PFSK-1 (cell line): ENCODE measurements around a stretch of chr1.

- RRBS = no CpG with 5 or more reads among the region's 12 CpGs
Observed at GRCh38 chr1:244214194-244214712, 138.2 kb upstream of the C1orf100 start.

DNA sequence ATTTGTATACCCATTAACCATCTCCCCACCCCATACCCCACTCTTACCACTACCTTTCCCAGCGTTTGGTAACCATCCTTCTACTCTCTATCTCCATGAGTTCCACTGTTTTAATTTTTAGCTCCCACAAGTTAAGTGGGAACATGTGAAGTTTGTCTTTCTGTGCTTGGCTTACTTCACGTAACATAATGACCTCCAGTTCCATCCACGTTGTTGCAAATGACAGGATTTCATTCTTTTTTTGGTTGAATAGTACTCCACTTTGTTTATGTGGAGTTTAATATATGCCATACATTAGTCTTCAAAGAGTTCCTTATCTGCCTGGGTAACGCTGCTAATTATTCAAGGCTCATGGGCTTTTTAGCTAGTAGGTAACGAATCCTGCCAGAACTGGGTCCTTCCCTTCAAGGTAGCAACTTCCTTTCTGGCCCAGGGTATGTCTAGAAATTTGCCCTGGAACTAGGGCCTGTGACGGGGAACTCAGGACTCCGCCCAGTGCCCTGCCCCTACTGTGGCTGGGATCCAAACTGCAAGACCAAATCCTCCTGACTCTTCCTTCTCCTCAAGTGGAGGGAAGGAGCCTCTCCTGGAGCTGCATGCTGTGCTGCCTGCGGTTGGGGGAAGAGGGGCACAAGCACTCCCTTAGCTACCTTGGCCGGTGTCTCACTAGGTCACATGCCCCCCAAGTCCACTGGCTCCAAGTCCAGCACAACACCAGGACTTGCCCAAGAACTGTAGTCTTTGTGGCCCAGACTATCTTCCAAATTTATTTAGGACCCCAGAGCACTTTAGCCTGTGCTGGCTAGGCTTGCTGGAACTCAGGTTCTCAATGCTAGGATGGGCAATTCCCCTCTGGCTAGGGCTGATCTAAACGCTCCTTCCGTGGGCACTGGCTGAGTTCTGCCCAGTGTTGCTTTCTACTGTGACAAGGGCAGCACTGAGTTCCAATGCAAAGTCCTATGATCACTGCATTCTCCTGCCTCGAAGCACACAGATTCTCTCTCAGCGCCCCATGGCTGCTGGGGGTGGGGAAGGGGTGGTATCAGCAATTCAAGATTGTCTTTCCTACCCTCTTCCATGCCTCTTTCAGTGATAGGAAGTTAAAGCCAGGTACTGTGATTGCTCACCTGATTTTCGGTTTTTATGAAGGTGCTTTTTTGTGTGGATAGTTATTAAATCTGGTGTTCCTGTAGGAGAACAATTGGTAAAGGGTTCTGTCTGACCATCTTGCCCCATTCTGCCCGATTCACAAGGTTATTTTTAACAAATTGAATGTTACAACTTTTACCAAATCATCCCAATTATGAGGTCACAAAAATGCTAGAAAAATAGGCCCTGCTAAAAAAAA, 12.2 kb downstream of the ADSS2 start:
- RRBS = no CpG with 5 or more reads among the region's 15 CpGs

GRCh38 chr1:244655167-244656335, 2.6 kb downstream of the DESI2 start:
- RRBS = no CpG with 5 or more reads among the region's 6 CpGs

DNA sequence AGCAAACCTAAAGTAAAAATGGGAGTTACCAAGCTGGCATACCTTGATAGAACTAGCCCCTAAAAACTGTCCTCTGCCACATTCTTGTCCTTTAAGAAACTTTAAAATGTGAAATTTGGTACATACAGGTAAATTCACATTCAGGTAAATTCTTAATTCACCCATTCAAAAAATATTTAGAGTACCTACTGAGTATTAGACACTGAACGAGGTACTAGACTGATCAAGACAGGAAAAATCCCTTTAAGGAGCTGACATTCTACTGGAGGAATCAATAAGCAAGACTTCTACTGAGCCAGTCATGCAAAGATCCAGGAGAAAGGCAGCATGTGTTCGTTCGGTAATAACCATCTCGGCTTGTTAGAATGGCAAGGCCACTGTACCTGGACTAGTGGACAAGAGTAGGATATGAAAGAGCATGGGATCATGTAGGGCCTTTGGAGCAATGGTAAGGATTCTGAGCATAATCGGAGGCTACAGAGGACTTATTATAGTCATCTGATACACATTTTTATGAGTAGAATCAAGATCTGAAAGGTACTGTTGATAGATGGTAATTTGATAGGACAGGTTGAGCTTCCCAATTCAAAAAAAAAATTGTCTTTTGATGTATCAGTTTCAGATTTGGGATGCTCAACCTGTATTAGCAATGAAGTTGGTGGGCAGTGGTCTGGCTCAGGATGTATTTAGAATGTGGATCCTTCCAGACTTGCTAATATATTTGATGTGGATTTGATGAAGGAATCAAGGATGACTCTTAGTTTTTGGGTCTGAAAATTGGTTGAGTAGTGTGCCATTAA, 2.2 kb downstream of the COX20 start:
- RRBS = no CpG with 5 or more reads among the region's 5 CpGs

- RRBS = no CpG with 5 or more reads among the region's 1 CpG
Observed at GRCh38 chr1:244852767-244853132, 11.6 kb downstream of the HNRNPU start.

- RRBS = no CpG with 5 or more reads among the region's 9 CpGs
Observed at GRCh38 chr1:245045231-245046159, 76.0 kb downstream of the EFCAB2 start.

DNA sequence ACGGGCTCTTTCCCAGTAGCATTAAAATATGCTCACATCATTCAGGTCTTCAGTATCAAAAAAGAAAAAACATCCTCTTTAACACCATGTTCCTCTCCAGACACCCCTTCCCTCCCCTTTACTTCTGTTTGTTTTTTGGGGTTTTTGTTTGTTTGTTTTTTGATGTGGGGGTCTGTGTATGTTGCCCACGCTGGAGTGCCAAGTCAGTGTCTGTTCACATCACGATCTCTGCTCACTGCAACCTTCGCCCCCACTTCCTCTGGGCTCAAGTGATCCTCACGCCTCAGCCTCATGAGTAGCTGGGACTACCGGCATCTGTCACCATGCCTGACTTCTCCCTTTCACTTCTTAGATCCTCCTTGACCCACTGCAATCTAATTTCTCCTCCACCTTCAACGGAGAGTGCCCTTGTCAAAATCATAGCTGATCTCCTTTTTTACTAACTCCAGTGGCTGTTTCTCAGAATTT, 84.6 kb downstream of the EFCAB2 start:
- RRBS = no CpG with 5 or more reads among the region's 7 CpGs

DNA sequence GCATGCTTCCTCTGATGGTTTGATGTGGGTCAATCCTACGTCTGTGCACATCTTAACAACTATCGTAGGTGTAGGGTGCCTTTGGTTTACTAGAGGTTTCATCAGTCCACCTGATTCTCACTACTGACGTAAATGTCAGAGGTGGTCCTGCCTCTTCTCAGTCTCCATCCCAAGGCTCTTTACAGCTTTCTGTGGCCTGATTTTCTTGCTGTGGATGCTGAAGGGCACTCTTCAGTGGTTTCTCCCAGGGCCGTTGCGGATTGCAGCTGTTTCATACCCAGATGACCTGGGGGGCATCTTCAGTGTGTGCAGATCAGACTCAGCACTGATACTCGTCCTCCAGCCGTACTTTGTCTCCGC, 406.9 kb downstream of the KIF26B start:
- RRBS = no CpG with 5 or more reads among the region's 8 CpGs

GRCh38 chr1:245917748-245918557, 589.1 kb downstream of the SMYD3 start:
- RRBS = no CpG with 5 or more reads among the region's 8 CpGs

- RRBS = no CpG with 5 or more reads among the region's 13 CpGs
Observed at GRCh38 chr1:246064190-246065268, 442.6 kb downstream of the SMYD3 start.

- RRBS = no CpG with 5 or more reads among the region's 7 CpGs
Observed at GRCh38 chr1:246085642-246086470, 421.2 kb downstream of the SMYD3 start.

GRCh38 chr1:246120485-246121237, 386.4 kb downstream of the SMYD3 start:
- RRBS = no CpG with 5 or more reads among the region's 4 CpGs

- RRBS = no CpG with 5 or more reads among the region's 7 CpGs
Observed at GRCh38 chr1:246166233-246166811, 340.8 kb downstream of the SMYD3 start.

- RRBS = no CpG with 5 or more reads among the region's 4 CpGs
Observed at GRCh38 chr1:246242043-246242630, 264.9 kb downstream of the SMYD3 start.

DNA sequence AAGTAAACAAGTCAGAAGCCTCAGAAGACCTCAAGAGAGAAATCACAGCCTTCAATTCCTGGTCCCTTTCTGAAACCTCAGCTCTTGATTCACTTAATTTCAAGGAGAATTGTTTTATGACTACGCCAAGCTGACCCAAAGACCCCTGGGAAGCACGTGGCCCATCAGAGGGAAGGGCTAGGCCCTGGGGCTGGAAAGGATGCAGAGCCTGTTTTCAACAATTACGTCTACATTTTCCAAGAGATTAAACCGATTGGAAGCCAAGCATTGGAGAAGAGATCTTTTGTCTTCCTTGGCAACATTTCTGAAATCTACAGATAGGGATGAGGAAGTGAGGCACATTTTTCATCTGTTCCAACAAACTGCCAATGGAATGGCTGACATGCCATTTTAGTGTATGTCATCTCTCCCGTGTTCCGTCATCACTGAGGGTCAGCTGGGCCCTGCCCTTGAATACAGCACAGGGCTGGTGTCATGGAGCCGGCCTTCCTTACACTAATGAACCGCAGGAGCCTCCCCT, 41.9 kb upstream of the SCCPDH start:
- RRBS = no CpG with 5 or more reads among the region's 8 CpGs

GRCh38 chr1:246726805-246727328, 2.7 kb downstream of the SCCPDH start:
- RRBS = no CpG with 5 or more reads among the region's 5 CpGs

DNA sequence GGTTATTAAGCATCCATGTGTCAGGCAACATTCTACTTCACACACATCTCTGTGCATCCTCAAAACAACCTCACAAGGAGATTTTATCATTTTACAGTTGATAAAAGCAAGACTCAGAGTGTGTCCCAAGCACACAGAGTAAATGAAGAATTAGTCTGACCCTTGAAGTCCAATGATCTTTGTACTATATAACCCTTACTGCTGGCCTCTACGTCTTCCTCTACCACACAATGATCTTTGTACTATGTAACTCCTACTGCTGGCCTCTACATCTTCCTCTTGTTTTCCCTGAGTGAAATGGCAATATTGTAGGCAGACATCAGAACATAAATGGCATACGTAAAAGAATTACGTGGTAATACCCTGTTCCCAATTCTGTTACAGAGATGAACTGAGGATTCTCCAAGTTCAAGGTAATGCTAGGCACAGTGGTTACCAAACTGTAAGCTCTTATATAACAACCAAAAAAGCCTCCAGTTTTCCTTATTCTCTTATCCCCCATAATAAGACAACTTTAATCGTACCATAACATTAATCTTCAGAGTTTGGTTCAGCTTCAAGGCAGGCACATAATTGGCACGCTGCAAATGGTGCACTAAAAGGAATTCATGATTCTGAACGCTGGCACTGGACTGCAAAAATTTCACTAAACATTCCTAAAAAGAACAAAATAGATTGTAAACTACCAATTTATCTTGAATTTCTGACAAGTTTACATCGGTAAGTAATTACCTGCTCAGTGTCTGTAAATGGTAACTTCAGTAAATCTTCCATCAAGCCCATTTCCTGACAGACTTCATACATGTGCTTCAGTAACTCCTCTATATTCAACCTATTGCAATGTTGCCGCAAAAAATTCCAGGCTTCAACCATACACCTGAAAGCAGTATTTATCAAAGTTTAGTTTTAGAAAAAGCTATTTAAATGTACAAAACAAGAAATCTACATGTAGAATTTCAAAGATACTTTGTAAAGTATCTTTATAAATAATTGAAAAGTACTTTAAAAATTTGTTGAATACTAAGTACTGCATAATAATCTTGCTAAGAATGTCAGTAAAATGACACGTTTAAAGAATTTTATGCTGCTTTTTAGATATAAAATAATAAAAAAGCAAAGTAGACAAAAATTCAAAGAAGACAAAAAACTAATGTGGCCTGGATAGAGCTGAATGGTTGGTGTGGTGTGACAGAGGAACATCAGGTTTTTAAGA, 54.9 kb downstream of the AHCTF1 start:
- RRBS = no CpG with 5 or more reads among the region's 9 CpGs

- RRBS = no CpG with 5 or more reads among the region's 5 CpGs
Observed at GRCh38 chr1:246902580-246903169, 29.1 kb downstream of the AHCTF1 start.

GRCh38 chr1:246905350-246906063, 26.2 kb downstream of the AHCTF1 start:
- RRBS = no CpG with 5 or more reads among the region's 11 CpGs